ENCODE results near the genes GJB6, ZDHHC20 and MICU2.

DNA sequence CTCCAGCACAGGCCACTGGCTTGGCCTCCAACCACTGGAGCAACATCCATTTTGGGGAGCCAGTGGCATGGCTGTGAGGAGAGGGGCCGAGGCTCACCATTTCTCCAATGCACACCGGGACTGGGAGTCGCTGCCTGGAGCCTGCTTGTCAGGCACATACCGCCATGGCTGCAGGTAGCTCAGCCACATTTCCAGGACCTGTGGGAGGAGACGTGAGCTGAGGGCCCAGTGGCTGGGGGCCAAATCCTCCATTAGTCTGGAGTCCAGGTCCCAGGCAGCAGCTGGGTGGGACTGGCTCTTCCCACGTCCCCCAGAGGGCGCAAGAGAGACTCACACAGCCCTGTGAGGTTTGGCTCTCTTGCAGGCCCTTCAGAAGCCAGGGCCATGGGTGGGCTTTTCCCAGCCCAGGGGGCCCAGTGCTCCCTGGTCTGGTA, 27.6 kb downstream of the TUBA3C start:
- PRO-cap: no peak

DNA sequence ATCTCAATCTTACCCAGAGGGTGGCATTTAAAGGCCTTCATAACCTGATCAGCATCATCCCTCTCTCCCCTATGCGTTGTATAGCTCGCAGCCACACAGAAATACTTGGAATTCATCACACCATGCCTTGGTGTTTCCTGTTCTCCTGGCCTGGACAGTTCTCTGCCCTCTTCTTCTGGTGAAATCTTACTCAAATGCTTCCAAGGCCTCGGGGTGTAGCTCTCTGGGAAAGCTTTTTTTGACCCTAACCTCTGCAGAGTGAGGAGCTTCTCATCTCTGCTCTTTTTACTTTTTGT, 893 bp downstream of the MPHOSPH8 start:
- PRO-cap: unidirectional peak, minus-strand start at position 73 of the sequence

DNA sequence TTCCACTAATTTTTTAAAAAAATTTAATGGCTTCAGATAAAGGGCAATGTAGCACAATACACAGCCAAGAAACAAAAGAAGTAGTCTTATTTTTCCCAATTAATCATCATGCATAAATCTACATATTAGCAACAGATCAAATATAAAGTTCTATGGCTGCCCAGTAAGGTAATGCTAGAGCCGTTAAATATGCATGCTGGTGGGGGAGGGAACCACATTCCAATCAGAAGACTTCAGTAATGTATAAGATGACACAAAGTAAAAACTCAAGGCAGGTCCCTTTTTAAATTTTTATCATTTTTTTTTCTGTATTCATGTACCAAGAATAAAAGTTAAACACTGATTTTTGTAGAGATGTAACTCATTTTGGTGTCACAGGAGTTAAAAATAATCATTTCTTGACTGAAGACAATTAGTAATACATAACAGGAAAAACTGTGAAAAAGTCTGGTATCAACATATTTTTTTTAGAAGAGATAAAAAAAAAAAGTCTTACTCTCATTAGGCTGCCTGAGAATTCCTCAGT, 62.0 kb downstream of the MPHOSPH8 start:
- PRO-cap: no peak

DNA sequence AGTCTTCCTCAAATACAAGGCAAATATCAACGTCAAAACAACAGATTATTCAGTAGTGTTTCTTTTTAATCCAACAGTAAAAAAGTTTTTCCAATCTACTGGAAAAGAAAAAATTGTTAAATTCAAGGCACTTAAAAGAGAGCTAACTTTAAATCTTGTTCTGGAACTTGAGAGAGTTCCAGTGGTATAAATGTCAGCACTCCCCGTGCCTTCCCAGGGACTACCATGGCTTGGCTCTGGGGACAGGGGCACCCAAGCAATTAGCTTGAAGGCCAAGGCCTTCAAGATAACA, 1.5 kb downstream of the ZMYM5 start:
- PRO-cap: no peak

DNA sequence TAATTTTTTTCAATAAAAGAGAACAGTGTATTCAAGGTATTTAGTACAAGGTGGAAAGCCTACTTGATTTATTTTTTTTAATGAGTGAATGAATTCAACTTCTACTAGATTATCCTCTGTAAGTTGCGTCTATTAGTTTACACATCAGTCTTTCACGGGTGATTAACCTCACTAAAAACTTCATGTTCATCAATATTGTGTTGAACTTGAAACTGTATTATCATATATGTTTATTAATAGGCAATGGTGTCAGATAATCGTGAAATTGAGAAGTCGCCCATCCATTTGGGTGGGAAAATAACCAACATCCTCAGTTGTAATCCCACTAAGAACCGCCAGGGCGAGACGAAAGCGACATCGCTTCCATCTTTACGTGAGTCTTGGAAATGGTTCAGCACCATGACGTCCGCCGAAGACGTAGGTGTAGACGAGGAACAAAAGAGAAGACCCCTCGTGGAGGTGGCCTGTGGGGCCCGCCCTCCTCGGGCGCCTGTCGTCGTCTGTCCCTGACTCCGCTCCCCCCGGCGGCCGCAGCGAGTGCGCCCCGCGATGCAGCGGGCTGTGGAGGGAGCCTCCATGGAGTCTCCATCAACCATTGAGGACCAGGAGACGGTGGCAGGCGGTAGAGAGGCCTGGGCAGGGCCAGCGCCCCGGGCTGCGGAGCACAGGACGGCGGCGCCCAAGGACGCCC, 1.3 kb upstream of the ZMYM2 start:
- PRO-cap: unidirectional peak, plus-strand start at position 376 of the sequence; unidirectional peak, plus-strand start at position 467 of the sequence

DNA sequence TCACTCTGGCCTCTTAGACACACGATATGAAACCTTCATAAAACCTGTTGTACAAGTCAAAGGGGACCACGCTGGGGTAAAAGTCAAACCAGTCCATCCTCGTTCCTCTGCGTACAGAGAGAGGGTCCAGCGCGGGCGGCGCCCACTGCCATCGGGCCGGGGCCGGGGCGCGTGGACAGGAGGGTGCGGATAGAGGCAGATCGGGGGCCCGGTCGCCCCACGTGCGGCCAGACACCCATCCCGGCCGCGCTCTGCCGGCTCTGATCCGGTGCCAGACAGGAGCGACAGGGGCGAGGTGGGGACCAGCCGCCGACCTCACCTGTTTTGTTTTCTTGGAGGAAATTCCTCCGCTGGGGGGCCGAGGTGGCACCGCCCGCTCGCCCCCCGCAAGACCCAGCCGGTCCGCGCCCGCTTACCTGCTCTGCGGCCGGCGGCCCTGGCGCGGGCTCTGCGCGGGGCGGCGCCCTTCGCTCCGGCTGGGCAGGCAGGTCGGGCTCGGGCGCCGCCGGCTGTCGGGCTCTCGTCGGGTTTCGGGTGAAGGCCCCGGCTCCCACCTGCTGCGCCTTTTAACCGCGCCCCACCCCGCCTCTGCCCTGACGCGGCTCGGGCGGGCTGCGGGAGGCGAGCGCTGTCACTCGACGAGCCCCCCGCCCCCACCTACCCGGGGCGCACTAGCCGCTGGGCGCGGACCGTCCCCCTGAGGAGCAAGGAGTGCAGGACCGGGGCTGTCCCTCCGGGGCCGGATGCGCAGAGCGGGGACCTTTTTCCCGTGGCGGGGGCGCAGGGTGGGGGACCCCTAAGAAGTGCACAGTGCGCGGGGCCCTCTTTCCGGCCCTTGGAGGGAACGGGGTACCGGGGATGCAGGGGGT, at the start of gene GJB6:
Gene GJB6 (minus strand): TSS at position 542 of the 869 bp plus-strand sequence.
- PRO-cap: no peak

DNA sequence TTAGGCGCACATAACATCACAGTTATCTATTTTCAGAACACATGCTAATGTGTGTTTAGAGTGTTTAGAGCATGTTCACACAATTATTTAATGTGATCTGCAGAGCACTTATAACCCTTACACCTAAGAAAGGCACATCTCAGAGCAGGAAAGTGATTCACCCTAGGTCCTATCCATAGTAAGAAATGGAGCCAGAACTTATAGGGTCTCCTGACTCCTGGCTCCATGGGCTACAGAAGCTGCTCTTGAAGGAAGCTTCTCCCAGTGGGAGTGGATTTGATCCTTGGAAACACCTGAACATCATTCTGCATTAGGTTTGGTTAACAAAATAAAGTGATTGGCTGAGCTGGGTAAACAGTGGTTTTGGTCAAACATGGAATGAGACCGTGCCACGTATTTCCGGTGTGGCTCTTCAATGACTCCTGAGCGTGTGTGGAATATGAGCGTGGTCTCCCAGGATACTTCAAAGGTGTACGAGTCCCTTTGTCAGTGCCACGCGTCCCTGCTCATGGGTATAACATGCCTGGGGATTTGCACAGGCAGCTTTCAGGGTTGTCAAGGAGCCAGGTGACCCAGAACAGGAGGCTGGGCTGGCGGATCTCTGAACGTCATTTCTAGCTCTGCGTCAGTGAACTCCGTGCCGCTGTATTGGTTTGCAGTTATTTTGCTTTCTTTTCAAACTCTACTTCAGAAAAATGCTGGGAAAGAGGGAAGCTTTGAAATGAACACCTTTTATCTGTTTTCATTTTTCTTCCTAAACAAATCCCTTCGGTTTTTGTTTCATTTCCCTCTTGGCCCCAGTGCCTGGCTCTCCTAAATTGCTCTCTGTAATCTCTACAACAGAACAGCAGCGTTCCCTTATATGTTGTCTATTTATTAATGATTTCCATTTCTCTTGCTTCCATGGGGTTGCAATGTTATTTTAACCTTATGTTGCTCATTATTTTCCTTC, 26.2 kb upstream of the GJB6 start:
- PRO-cap: no peak

DNA sequence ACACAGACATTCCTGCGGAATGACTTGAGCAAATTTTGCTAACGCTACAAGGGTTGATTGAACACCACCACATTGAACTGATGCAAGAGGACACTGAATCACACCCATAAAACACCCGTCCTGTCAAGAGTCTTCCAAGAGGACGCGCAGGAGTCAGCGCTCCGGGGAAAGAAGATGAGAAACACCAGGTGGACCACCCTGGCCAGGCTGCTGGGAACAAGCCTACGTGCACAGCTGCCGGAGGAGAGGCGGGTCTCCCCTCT, 105.6 kb downstream of the CRYL1 start:
- PRO-cap: no peak

- PRO-cap: no peak
Measured at GRCh38 chr13:20728854-20729291, 25.4 kb downstream of the IL17D start.

GRCh38 chr13:20987488-20988514, 73.6 kb downstream of the LATS2 start:
- PRO-cap: no peak

- PRO-cap: no peak
Measured at GRCh38 chr13:21032928-21033931, 28.2 kb downstream of the LATS2 start.

GRCh38 chr13:21124792-21125339, 15.1 kb upstream of the SAP18 start:
- PRO-cap: no peak

DNA sequence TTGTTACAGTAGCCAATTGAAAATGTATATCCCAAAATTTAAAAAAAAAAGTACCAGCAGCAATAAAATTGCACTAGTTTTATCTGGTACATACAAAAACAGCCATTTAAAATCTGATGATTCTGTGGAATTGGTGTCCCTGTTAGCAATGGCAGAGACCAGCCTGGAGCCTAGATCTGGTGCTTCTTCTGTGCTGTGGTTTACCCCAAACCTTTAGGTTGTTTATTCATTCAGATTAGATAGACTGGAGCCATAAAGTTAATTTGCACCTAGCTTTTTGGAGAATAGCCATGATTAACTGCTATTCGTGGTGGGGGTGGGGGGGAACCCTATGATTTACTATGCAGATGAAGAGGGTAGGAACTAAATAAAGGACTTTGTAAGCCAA, 8.5 kb downstream of the SAP18 start:
- PRO-cap: no peak

DNA sequence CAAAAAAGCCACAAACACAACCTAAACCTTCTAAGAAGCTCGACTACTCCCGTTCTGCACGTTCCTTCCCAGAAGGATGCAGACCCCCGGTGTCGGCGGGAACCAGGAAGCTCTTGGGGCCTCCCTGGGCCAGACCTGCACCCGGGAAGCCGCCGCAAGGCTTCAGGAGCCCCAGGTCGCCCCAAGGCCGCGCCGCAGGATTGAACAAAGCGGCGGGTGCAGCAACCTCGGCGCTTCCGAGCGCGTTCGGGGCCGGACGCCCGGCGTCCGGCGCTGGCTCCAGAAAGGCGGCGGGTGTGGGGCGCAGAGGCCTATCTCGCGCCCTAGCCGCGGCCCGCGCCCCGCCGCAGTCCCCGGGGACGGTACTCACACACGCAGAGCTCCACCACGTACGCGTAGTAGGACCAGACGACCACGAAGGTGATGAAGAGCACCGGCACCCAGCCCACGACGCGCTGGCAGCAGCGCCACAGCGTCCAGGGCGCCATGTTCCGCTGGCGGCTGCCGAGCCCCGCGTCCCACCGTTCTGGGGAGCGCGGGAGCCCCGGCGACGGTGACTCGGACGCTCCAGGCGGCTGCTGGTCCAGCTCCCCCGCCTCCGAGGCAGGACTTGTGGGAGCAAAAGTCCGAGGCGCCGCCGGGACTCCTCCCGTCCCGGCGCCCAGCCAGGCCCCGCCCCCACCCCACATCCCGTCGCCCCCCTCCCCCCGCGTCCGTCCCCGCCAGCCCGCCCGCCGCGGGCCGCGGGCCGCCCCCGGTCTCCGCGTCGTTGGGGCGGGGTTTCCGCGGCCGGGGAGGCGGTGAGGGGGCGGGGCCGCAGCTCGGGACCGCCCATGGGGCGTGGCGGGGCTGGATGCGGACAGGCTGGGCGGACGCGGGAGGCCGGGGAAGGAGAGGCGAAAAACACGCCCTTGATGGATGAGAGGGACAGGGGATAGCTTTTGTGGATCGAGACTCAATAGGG, at the start of gene ZDHHC20:
Gene ZDHHC20 (minus strand): TSS at position 620 of the 964 bp plus-strand sequence.
- PRO-cap: bidirectional peak, plus-strand start at position 862 of the sequence, minus-strand start at position 612 of the sequence

DNA sequence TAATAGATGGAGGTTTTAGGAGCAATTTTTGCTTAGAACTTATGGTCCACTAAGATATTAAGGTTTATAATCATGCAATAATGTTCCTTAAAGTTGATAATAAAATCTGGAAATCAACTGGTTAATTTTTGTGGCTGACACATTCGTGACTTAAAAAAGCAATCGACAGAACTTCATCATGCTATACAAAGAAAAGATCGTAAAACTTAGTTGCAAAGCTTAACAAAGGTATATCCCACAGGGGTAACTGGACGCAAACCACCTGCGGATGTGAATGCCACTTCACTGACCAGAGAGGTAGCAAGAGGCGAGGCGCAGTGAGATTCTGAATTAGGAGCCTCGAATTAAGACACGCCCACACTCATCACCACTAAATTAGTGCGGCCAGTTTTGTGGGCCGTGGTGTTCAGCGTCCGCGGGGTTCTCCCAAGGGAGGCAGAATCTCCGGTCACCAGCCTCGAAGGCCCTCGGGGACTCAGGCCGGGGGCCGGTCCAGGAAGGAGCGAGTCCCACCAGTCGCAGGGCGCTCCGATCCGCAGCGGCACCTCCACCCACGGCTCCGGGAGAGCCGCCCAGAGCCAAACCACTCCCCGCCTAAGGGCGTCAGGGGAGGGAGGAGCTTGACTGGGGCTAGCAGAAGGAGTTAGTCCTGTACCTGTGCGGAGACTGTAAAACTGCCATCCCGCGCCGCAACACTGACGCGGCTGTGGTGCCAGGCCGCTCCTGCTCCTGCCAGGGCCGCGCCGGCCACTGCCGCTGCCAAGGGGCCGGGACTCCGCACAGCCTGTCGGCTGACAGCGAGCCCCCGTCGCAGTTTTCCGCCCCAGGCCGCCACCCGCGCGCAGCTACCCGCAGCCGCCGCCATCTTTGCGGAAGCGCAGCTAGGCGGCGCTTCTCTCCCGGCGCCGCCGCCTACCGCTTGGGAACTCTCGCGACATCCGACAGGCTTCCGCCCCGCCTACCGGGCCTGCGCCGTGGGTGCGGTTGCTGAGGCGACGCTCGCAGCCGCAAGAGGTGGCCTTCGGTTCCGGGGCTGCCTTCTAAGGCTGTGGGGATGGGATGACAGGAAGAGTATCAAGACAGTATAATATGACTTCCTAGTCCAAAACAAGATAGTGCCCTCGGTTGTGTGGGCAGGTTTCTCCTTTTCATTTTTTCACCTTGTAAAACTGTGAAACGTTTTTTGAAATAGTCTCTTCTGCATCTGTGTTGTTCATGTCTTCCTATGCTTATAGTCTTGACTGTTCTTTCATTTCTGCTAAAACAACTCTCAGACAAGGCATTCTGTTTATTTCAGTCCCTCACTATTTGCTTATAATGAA, at the start of gene MICU2:
Gene MICU2 (minus strand): TSS at position 887 of the 1,322 bp plus-strand sequence.
- PRO-cap: bidirectional peak, plus-strand start at position 633 of the sequence, minus-strand start at position 530 of the sequence; bidirectional peak, plus-strand start at position 977 of the sequence, minus-strand start at position 869 of the sequence

- PRO-cap: no peak
Measured at GRCh38 chr13:21893845-21894444, 223.1 kb downstream of the FGF9 start.

DNA sequence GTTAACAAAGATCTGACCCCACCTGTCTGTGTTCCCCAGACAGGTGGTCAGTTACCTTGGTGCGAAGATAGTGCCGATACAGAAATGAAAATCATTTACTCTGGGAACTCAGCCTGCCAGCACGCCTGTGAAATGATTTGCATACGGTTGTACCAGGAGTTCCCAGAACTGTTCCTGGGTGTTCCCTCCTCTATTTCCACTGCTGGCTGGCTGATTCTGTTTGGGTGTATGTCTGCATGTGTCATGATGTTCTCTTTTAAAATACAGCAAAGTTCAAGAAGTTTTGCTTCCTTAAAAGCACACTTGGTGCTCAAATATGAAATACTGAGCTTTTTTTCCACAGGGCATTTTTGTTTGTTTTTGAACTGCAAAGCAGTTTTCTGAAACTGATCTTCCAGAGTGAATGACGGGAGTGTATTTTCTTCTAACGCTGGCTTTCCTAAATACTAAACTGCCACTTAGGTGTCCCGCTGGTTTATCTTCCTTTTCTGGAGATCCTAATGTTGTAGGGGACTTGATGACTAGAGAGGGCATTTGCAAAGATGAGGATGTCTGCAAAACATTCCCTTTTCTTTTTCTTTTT, 527.3 kb downstream of the FGF9 start:
- PRO-cap: no peak

DNA sequence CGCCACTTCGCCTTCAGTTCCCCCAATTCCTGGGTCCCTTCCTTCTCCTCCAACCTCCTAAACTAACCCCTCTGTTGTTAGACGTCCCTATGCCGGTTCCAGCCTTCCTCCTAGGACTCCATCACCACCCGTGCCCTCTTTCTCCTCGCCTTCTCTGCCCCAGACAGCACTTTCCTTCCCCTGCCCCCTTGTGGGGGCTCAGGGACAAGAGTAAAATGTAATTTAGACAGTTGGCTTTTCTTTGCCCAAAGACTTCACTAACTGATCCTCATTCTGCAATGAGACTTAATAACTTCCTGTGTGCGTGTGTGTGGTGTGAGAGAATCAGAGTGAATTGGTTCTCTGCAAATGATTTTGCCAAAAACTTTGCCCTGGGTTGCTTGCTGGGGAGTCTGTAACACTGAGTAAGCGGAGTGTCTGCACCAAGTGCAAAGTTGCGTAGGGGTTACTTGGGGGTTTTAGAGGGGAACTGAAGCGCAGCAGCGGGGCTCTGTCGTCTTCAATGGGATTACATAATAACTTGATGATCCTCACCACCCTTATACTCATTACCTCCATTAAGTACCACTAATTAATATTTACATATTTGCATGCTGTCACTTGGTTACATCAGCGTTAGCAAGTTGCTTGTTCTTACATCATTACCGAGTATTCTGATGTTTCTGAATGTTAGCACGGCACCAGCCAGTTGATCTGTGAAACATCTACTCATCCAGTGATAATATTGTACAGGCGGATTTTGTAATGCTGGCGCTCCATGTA, 19.9 kb upstream of the SGCG start:
- PRO-cap: no peak

- PRO-cap: no peak
Measured at GRCh38 chr13:23185039-23185503, 4.3 kb downstream of the SGCG start.

- PRO-cap: no peak
Measured at GRCh38 chr13:23339674-23340846, 93.4 kb downstream of the SACS start.